H4 (cell line): ENCODE measurements around the genes MFAP3L, SPCS3 and NEIL3.

GRCh38 chr4:169940868-169941691 lies 85.1 kb downstream of the MFAP3L start:
- RAMPAGE, long total RNA: no peak

GRCh38 chr4:170025384-170026746 lies at the start of gene MFAP3L:
Gene MFAP3L, minus strand, starts transcription at chr4:170026395.
- RAMPAGE, long total RNA: no peak

GRCh38 chr4:172995114-172996054 lies 173.2 kb upstream of the GALNT7 start:
- RAMPAGE, long total RNA: no peak

- RAMPAGE, long total RNA: no peak
Observed at GRCh38 chr4:173039697-173040082, 128.9 kb upstream of the GALNT7 start.

DNA sequence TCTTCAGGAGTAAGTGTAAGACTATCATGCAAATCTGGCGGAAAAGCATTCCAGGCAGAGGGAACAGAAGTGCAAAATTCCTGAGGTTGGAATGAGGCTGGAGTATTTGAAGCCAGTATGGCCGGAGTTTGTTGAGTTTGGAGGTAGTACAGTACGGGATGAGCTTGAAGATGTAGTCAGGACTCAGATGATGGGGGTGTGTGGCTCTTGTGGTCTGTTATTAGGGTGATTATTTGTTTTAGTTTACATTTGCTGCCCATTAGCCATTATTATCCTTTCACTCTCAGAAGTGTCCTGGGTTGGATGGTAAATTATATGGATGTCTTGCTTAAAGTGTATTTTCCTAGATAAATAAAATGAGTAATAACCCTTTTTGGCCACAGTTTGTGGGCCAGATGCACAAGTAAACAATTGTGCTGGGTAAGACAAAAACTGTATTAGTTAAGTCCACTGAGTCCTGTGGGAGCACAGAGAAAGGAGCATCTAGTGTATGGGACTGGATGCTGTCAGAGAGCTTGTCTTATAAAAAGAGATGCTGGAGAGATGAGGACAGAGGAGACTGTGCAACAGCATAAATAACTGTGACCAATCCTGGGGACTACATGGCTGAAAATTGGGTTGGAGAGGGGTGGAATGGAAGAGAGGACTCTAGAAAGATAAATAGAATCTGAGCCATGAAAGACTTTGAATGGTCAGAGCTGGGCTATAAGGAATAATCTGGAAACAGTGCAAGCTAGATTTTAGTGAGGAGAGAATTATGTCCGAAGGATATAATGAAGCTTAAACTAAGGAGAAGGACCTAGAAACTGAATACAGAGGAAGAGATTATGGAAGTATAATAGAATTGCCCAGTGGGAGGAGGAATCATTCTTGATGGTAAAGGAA lies 7.8 kb downstream of the GALNT7 start:
- RAMPAGE, long total RNA: no peak

DNA sequence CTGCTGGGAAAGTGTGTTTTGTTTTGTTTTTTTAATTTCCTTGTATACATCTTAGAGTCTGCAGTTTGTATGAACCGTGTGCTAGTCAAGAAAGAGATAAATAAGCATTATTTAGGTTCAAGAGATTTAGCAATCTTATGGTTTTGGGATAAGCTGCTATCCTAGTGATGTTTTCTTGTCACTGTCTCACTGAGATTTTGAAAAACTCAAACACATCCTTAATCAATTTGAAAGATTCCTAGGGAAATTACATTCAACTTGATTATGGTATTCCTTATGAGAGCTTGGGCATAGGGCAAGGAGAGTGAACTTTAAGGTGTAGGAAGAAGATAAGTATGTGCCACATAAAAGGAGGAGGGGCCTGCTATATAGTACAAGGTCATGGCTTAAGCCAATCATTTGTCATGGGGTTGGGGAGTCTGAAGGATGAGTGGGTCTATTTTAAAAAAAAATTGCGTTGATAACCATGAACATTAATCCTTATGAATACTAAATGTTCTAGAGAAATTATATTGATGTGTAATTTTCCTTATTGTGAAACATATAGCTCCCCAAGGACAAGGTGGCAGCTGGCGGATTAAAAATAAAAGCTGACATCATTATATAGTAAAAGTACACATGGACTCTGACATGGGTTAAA lies 17.2 kb downstream of the GALNT7 start:
- RAMPAGE, long total RNA: no peak

- RAMPAGE, long total RNA: no peak
Observed at GRCh38 chr4:173425343-173425735, 26.4 kb upstream of the SCRG1 start.

- RAMPAGE, long total RNA: no peak
Observed at GRCh38 chr4:173530854-173531607, 1.0 kb upstream of the HAND2 start.

DNA sequence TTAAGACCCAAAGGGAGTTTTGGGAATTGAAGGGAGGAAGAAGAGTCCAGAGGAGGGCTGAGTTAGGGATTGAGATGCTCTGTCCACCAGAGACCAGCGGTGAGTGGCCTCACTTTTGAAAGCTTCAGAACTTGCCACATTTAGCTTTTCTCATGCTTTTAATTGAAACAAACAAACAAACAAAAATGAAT lies 2.3 kb upstream of the HAND2 start:
- RAMPAGE, long total RNA: no peak

DNA sequence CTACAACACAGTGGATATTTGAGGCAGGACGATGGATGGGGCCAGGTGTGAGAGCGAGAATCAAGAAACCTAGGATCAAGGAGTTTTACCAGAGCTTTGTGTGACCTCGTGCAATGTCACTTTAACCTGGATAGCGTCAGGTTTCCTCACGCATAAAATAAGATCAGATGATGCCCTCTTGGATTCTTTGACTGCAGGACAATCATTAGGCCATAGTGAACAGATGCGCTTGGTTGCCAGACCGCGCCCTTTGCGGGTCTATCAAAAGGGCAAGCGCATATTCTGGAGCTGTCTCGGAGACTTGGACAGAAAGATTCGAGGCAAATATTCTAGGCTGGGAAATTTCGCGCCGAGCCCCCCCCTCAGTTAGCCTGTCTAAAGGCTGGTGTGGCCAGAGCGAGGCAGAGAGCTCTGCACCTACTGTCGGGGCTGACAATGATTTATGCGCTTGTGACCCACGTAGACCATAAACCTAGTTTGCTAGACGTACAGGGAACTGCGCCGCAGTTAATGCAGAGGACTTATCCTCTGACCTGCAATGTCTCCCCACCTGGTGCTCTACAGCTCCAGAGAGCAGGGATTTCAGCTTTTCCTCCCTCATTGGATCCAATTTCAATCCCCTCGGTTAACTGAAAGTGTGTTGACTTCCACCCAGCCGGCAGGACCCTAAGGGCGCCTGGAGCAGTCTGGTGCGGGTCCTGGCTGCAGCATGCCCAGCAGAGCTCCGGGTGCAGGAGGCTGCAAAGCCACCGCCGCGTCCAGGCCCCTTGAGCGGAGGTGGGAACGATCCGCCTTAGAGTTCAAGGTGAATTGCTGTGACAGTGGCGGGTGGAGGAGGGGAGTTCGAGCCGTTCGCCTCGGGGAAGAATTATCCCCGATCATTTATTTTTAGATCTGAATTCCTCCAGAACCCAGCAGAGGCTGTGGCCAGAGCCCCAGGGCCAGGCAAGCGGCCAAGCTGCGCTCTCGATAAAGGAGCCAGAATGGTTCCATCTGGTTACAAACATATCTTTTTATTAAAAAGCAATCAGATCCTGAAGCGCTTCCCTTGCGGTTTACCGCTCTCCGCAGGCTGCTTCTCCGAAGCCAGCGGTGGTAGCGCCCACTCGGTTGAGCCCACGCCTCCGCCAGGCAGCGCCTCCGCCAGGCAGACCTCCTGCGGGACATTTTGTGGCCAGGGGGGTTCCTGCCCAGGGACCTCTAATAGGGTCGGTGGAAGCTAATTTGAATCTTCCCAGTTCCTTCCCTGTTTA lies 66.2 kb downstream of the FBXO8 start:
- RAMPAGE, long total RNA: no peak

- RAMPAGE, long total RNA: no peak
Observed at GRCh38 chr4:174318267-174318848, 34.6 kb downstream of the CEP44 start.

DNA sequence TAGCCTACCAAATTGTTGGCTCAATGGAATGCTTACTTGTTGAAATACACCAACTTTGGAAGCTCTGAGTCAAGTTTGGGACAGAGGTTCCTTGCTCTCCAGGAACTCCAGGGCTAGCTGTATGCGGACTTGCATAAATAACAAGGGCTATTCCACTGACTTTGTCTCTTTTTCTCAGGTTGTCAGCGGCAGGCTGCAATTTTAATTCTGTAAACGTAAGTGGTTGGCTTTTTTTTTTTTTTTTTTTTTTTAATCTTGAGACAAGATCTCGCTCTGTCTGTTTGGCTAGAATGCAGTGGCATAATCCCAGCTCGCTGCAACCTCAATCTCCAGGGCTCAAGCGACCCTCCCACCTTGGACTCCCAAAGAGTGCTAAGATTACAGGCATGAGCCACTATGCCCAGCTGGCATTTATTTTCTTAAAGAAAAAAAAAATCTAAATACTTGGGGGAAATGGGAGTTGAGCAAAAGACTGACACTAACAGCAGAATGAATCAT lies 968 bp upstream of the HPGD start:
- RAMPAGE, long total RNA: no peak

DNA sequence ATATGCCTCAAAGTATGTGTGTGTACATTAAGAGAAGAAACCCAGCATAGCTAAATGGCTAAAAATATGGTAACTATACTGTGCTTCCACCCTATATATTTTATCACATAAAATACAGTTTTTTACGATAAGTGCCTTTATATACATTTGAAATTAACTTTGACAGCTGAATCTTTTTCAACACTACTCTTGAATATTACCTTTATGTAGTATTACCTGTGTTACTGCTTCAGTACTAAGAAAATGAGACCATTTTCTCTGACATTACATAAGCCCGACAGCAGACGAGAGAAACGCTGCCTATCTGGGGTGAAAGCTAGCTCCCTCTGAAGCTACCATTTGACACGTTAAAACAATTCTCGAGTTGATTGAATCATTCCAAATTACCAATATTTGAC lies 984 bp downstream of the GPM6A start:
- RAMPAGE, long total RNA: no peak

DNA sequence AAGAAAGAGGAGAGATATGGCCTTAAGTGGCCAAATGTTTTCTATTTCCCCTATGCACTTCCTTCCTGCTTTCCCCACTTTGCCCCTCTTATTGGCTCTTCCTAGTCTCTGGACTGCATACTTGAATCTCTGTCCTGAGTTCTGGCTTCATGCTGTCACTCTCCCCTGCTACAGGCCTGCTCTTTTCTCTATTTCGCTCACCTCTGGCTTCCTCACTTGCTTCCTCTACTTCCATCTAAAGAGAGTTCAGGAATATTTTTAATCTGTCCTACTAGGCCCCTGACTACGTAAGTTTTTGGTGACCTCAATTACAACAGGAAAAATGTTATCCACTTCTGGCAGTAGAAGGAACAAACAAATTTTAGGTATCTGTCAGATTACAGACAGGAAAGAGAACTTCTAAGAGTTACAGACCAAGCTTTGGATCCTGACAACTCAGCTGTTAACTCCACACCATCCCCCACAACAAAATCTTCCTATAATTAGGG lies 65.7 kb upstream of the WDR17 start:
- RAMPAGE, long total RNA: no peak

- RAMPAGE, long total RNA: no peak
Observed at GRCh38 chr4:176230890-176231409, 35.6 kb upstream of the SPATA4 start.

DNA sequence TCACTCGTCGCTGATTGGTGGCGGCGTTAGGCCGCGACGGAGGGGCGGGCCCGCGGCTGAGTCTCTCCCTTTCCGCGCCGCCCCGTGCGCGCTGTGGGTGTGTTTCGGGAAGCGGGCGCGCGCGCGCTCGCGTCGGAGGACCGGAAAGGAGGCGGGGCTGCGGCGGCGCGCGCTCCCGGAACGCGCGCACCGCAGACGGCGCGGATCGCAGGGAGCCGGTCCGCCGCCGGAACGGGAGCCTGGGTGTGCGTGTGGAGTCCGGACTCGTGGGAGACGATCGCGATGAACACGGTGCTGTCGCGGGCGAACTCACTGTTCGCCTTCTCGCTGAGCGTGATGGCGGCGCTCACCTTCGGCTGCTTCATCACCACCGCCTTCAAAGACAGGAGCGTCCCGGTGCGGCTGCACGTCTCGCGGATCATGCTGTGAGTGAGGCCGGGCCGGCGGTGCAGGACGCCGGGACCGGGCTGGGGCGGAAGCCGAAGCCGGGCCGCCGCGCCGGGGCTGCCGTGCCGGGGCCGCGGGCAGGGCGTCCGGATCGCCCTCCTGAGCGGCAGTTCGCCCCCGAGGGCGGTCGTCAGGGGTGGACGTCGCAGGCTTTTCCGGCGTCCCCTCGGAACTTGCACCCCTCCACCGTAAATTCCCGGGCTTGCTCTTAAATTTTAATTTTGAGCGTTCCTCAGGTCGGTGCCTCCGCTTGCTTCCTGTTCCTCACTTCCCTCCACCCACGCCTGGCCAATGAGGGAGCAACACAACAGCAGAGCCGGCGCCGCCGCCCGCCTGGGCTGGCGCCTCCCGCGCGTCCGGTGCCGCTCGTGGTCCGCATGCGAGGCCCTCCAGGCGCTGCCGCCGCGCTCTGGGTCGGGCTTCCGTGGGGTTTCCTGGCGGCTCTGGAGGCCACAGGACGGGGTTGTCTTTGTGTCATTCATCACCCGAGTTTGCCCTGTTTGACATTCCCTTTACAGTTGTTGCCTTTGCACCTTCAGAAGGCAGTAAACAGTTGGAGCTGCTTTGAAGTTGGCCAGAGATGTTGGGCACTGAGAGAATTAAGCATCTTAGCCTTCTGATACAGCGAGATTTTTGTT lies at the start of gene SPCS3:
TSS of gene SPCS3 (plus strand) at position 172 of the 1,085 bp plus-strand sequence.
- RAMPAGE, long total RNA: start-site peak on the plus strand centred at position 189 of the sequence, 76 bp wide, 300 reads

DNA sequence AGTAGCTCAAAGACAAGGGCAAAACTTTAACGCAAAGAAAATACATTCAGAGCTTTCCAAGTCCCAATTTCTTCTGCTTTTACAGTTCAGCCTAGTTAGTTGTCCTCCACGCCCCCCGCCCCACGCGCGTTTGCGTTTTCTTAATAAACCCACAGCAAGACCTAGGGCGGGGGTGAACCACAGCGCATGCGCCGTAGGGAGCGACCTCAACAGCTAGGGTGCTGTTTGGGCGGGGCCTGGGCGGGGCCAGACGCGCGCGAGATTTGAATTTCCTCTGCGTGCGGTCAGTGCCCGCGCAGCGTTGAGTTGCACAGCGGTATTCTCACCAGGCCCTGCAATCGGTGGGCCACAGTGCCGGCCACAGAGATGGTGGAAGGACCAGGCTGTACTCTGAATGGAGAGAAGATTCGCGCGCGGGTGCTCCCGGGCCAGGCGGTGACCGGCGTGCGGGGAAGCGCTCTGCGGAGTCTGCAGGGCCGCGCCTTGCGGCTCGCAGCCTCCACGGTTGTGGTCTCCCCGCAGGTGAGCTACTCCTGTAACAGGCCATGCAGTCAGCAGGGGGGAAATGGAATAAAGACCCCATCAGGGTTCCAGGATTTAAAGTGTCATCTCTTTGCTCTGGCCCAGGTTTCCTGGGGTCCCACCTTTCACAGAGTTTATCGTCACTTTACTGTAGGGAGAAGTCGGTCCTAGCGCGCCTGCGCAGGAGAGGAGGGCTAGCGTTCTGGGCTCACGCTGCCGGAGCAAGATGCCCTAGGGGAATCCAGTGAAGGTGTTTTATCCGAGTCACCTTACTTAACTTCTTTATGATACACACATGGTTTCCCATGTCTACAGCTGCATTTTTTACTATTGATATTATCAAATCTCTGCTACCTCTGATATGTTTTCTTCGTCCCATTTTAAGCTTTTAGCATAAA lies at the start of gene NEIL3:
TSS of gene NEIL3 (plus strand) at position 287 of the 920 bp plus-strand sequence.
- RAMPAGE, long total RNA: start-site peak on the plus strand centred at position 314 of the sequence, 82 bp wide, 37 reads

DNA sequence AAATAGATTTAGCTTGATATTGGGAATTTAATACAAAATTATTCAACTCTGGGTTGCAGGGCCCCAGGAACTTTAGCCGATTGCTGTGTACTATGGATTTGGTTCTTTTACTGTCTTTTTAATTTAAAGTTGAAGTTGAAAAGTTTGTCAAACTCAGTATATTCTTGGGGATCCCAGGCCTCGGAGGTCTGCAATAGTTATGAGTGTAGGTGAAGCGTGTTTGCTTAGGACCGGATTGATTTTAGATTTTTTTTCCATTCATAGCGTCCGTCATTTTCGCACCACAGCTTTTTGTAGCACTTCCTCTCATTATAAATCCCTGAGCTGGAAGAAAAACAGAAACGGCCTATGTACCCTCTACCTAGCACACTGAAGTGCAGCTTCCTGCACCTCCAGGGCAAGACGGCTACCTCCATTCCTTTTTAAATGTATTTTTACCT lies 433 bp upstream of the AGA start:
- RAMPAGE, long total RNA: no peak

GRCh38 chr4:177444843-177445532 lies 2.8 kb upstream of the AGA start:
- RAMPAGE, long total RNA: no peak

DNA sequence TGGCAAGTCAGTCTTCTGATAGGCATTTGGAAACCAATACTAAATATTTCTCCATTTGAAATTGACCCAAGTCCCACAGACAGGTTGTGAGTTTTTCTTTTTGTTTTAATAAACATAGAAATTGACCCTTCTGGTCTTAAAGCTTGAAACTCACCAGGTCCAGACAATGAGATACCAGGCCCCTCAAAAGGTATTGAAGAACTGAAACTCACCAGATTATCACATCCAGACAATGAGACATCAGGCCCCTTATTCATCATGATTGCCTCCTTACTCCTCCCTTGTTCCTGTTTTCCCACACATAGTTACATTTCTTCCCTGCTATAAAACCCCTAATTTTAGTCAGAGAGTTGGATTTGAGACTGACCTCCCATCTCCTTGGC lies 91.1 kb upstream of the AGA start:
- RAMPAGE, long total RNA: no peak